ENCODE data around the genes PVALEF, FAAP100, ARHGDIA and MAFG.

- PRO-cap: bidirectional peak, plus-strand start at chr17:81142960, minus-strand start at chr17:81142659
Measured at GRCh38 chr17:81142870-81143353, 22.4 kb upstream of the PVALEF start.

DNA sequence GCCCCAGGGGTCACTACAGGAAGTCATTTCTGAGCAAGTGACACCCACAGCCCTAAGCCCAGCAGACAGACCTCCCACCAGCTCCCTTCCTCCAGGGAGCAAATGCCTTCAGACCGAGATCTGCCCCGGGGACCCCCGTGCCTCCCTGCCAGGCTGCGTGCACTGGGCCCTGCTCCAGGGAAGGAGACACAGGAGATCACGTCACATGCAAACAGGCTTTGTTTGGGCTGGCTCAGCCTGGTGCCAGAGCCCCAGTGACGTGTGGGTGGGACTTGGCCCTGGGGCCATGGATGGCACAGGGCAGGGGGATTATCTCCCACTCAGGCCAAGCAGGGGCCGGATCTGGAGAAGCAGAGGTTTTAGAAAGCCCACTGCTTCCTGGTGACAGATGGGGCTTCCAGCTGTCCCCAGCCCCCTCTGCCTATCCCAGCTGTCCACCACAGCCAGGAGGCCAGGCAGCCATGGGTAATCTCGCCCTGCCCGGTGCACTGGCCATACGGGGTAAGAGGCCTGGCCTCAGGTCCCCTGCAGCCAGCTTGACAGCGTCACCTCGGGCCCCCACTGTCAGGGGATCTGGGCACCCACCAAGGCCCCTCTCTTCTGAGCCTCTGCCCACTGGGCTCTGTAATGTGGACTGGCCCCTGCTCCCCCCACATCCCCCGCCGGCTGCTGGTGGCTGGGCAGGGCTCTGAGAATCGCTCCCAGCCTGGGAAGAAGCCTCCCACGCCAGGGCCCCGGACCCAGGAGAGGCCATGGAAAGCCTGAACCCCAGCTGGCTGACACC lies at the start of gene PVALEF:
Gene PVALEF (plus strand): TSS at position 693 of the 784 bp plus-strand sequence.
- PRO-cap: no peak

GRCh38 chr17:81277180-81277867 lies 17.8 kb downstream of the SLC38A10 start:
- PRO-cap: no peak

DNA sequence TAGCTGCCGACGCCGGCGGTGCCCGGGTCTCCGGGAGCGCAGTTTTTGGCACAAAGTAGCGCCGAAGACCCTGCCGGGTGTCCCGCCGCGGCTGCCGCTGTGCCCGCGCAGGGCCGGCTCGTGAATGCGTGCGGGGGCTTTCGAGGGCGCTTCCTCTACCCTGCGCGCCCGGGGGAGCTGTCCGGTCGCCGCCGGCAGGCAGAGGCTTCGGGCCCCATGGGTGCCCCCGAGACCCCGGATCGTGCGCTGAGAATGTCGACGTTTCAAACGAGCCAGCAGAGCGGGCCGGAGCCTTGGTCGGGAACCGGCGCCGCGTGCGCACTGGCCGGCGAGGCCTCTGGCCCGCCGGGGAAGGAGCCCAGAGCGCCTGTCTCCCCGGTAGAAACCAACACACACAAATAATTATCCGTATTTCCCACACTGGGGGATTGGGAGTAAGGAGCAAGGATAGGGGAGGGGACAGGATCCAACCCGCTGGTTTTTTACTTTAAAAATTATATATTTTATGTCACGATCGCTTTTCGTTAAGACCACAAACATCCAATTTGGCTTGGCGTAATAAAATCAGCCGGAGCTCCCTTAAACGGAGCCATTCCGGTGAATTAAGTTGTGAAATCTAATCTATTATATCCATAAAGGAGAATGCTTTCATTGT lies 46.7 kb upstream of the SLC38A10 start:
- PRO-cap: no peak

DNA sequence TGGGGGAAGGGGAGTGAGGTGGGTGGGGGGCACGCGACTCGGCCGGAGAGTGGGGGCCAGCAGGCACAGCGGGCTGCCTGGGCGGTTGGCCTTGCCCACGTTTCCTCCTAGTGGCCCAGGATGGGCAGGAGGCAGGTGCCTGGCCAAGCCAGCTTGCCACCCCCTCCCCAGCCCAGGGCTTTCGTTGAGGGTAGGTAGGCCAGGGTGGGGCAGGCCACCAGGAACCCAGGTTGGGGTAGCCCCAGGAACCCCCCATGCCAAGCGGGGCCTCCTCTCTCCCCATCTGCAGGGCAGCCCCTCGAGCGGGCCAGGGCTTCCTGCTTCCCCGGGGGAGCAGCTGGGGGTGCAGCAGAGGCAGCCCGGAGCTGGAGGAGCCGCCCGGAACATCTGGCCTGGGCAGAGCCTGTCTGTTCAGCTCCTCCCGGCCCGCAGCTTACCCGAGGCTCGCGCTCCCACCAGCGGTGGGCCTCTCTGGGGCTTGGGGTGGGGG lies 34.4 kb downstream of the BAHCC1 start:
- PRO-cap: no peak

- PRO-cap: no peak
Measured at GRCh38 chr17:81456726-81457643, 55.6 kb downstream of the ACTG1 start.

DNA sequence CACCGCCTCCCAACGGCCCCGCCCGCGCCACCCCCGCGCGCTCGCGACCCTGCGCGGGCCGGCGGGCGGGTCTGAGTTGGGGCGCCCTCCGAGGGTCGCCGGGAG lies 227 bp upstream of the ACTG1 start:
- PRO-cap: bidirectional peak, plus-strand start at position 36 of the sequence, minus-strand start outside the sequence

- PRO-cap: bidirectional peak, plus-strand start at chr17:81552482, minus-strand start at chr17:81552353; bidirectional peak, plus-strand start at chr17:81552733, minus-strand start at chr17:81552645
Measured at GRCh38 chr17:81552274-81552802, at the start of gene FAAP100. Gene FAAP100, minus strand, starts transcription at chr17:81552353.

DNA sequence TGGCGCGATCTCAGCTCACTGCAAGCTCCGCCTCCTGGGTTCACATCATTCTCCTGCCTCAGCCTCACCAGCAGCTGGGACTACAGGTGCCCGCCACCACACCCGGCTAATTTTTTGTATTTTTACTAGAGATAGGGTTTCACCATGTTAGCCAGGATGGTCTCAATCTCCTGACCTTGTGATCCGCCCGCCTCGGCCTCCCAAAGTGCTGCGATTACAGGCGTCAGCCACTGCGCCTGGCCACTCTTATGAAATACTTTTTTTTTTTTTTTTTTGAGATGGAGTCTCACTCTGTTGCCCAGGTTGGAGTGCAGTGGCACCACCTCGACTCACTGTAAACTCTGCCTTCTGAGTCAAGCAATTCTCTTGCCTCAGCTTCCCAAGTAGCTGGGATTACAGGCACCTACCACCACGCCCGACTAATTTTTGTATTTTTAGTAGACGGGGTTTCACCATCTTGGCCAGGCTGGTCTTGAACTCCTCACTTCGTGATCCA lies 7.9 kb downstream of the NPLOC4 start:
- PRO-cap: no peak

- PRO-cap: bidirectional peak, plus-strand start at chr17:81684498, minus-strand start at chr17:81684391; unidirectional peak, minus-strand start at chr17:81684554; unidirectional peak, minus-strand start at chr17:81684614
Measured at GRCh38 chr17:81684286-81685628, 946 bp downstream of the HGS start.

- PRO-cap: no peak
Measured at GRCh38 chr17:81714115-81714388, 2.0 kb downstream of the SLC25A10 start.

GRCh38 chr17:81804570-81805571 lies 921 bp downstream of the GCGR start:
- PRO-cap: no peak

DNA sequence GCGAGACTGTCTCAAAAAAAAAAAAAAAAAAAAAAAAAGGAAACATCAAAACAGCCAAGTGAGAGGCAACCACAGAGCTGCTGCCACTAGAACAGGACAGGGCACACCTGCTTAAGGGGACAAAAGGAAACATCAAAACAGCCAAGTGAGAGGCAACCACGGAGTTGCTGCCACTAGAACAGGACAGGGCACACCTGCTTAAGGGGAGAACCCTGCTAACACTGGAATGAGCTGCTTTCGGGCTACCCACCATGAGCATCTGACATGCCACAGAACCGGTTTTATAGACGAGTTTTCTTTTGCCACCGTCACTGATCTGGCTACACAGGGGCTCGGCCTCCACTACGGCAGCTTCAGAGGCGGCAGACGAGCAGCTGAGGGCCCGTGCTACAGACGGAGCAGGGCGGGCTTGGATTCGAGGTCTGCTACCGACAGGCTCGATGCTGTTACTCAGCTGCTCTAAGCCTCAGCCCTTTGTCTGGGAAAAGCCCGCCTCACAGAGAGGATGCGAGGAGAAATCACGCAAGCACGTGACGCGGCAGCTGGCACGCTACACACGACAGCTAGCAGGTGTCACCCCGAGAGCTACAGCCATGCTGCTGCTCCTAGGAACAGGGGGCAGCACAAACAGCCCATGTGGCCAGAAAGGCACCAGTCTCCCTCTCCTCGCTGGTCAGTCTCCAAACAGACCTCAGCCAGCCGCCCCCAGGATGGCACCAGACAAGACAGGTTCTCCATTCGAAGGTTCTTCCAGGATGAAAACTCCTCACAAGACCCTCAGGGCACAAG lies 1.9 kb downstream of the P4HB start:
- PRO-cap: no peak

DNA sequence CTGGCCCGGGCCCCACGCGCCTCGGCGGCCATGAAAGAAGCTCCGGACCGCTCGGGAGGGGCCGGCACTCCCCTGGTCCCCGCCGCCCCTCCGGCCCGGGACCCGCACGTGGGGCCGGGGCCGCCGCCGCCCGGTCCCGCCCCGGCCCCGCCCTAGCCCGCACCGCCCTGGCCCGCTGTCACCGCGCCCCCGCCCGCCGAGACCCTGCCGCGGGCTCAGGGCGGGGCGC lies 267 bp downstream of the ARHGDIA start:
- PRO-cap: bidirectional peak, plus-strand start at position 31 of the sequence, minus-strand start at position 32 of the sequence

- PRO-cap: bidirectional peak, plus-strand start at chr17:81871432, minus-strand start at chr17:81871337
Measured at GRCh38 chr17:81871185-81871860, at the start of gene ARHGDIA. Gene ARHGDIA, minus strand, starts transcription at chr17:81871337.

DNA sequence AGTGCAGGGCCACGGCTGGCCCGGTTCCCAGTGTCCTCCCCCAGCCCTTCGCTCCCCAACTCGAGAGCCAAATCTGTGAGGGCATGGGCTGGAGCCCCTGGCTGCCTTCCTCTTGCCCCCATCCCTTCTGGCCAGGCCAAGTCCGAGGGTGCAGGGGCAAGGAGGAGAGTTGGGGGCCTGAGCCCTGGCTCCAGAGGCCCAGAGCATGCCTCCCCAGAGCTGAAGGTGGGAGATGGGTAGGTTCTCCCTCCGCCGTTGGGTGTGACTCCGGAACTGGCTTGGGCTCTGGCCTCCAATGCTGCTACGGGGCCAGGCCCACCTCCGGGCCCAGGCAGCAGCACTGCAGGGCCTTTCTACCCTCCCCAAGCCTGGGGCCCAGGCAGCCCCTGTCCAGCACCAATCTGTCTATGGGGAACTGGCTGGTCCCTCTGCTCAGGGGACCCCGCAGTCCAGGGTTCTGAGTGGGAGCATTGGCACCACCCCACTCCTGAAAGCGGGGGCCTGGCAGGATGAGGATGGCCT lies 1.1 kb downstream of the NPB start:
- PRO-cap: no peak

DNA sequence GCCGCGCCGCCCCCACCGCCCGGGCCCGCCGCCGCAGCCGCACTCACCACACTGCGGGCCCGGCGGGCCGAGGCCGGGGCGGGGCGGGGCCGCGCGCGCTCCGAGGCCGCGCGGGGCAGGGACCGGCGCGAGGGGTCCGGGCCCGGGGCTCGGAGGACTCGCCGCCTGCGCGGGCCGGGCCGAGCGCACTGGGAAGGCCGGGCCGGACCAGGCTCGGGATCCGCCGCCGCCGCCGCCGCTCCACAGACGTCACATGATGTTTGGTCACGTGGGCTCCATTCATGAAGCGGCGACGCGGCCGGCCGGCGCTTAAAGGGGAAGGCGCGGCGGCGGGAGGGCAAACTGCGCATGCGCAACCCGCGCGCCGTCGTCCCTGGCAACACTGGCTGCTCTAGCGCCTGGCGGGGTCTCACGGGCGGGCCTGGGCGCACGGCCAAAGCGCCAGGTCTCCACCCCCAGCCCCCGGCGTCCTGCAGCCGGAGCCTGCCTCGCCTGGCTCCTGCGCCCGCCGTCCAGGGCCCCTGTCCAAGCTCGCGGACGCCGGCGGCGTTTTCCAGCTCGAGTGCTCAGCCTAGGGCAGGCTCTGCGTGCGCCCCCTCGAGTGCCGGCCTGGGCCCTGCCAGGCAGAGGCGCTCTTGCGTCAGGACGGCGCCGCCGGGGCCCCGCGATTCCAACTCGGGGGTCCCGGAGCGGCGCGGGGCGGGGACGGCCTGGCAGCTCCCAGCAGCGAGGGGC lies at the start of gene MAFG:
Gene MAFG (minus strand): TSS at position 255 of the 735 bp plus-strand sequence.
- PRO-cap: bidirectional peak, plus-strand start at position 340 of the sequence, minus-strand start at position 255 of the sequence; bidirectional peak, plus-strand start at position 673 of the sequence, minus-strand start at position 585 of the sequence

GRCh38 chr17:81931334-81932221 lies 4.0 kb upstream of the MAFG start:
- PRO-cap: no peak

- PRO-cap: no peak
Measured at GRCh38 chr17:81941724-81942416, 4.8 kb upstream of the PYCR1 start.

- PRO-cap: no peak
Measured at GRCh38 chr17:82006421-82006972, 16.2 kb downstream of the CENPX start.

Measured in H9 (cell line).